Right common carotid artery plus branches (tissue), 1 donor: ENCODE data around the genes MYLK2 and NOL4L.

GRCh38 chr20:31710318-31711319, 12.0 kb downstream of the BCL2L1 start:
- PRO-cap = unidirectional peak, plus-strand start at chr20:31711031

DNA sequence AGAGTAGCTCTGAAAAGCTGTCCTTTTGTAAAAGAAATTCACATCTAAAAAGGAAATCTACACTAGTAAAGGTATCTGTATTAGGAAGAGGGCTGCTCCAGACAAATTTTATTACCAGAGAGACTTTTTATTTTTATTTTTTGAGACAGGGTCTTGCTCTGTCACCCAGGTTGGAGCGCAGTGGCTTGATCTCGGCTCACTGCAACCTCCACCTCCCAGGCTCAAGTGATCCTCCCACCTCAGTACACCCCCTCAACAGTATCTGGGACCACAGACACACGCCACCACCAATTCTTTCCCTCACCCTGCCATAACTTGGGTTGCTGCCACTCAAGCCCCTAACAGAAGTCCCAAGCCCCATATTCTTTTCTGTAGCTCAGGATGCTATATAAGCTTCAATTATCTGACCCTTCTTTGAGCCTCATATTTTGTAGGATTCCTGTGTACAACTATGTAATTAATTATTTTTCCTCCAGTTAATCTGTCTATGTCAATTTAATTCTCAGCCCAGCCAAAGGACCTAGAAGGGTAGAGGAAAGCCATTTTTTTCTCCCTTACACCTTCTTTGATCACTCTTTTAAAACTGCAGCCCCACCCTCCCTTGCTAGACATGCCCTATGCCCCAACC, 6.8 kb downstream of the BCL2L1 start:
- PRO-cap = no peak

GRCh38 chr20:31720838-31721253, 1.8 kb downstream of the BCL2L1 start:
- PRO-cap = no peak

GRCh38 chr20:31818921-31819593, at the start of gene MYLK2:
TSS of gene MYLK2 (plus strand) at chr20:31819356.
- PRO-cap = unidirectional peak, plus-strand start at chr20:31819358

DNA sequence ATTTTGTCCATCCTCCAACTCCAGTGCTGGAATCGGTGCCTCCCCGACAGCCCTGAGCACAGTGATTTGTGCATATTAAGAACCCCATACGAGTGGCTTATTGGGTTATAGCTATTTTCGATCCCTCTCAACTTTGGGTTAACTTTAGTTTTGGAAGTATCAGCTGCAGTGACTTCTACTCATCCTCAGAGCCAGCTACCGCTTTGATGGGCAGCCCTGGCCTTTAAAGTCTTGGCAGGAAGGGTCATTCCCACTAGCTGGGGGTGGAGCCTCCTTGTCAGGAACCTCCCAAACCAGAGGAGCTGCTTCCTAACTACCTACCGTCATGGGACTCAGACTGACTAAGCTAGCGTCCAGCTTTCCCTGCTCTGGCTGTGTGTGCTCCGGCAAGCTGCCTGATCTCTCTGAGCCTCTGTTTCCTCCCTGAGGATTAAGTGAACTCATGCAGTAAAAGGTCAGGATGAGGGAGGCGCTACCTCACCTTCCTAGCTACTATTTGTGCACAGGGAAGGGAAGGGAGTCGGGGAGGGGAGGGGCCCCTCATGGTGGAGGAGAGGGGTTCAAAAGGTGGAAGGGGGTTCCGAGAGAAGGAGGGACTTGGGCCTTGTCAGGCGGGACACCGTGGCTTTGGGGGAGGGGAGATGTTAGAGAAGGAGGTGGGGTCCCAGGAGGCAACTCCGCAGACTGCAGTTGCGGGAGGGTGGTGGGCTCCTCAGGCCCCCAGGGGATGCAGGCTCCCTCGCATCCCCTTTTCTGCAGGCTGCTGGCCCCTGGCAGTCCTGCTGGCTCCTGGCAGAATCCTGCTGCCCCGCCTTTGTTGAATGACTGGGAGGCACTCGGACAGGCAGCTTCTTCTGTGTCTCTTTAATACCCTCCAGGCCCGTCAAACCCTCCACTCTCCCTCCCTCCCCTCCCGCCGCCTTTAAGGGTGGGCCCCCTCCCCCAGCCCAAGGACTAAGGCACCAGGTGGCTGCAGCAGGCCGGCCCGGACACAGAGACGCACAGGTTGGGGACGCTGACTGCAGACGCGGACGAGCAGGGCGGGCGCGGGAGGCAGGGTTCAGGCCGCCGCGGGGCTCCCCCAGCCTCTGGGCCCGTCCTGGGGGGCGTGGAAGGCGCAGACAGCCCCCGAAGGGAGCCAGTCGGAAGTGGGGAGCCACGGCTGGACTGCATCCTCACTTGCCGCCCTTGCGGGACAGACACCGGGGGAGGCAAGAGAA, 9.7 kb downstream of the DUSP15 start:
- PRO-cap = no peak

DNA sequence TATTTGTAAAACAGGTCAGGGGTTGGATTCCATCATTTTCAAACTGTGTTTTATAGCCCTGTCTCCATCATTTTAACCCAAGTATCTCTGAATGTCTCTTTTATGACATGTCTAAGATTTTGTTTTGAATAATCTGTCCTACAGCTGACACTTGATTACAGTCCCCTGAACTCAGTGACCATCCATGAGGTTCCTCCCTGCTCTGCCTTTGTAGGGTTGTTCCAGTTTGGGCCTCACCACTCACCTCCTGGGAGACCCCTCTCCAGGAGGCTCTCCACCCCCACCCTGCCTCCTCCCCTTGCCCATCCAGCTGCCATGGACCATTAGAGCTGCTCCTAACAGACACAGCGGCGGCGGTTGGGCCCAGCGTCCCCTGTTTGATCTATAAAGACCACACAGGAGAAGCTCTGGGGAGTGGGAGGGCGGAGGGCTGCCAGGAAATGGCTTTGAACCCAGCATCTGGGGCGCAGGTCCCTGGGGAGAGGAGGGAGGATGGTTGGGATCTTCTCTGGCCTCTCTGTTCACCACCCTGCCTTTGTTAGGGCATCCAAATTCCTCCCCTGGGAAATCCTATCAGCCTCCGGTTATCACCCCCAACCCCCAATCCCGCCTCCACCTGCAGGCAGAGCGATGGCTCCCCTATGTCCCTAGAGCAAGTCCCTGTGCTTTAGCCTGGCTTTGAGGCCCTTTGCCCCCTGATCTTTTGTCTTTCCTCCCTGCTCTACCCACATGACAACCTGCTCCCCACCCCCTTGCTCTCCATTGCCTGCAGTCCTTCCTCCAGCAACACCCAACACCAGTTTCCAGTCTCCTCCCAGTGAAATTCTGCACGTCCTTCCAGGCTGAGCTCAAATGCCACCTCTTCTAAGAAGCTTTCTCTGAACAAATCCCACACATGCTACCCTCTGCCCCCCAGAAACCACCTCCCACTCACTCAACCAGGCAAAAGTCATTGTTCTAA, 7.0 kb downstream of the XKR7 start:
- PRO-cap = no peak

GRCh38 chr20:31994812-31995413, 15.3 kb upstream of the CCM2L start:
- PRO-cap = no peak

DNA sequence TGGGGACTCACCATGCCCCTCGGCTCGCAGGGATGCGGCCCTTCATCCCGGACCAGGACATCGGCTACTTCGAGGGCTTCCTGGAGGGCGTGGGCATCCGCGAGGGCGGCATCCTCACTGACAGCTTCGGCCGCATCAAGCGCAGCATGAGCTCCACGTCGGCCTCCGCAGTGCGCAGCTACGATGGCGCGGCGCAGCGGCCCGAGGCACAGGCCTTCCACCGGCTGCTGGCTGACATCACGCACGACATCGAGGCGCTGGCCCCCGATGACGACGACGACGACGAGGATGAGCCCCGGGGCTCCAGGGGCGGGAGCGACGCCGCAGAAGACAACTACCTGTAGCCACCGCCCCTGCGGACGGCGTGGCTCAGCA, 20.7 kb downstream of the CCM2L start:
- PRO-cap = no peak

DNA sequence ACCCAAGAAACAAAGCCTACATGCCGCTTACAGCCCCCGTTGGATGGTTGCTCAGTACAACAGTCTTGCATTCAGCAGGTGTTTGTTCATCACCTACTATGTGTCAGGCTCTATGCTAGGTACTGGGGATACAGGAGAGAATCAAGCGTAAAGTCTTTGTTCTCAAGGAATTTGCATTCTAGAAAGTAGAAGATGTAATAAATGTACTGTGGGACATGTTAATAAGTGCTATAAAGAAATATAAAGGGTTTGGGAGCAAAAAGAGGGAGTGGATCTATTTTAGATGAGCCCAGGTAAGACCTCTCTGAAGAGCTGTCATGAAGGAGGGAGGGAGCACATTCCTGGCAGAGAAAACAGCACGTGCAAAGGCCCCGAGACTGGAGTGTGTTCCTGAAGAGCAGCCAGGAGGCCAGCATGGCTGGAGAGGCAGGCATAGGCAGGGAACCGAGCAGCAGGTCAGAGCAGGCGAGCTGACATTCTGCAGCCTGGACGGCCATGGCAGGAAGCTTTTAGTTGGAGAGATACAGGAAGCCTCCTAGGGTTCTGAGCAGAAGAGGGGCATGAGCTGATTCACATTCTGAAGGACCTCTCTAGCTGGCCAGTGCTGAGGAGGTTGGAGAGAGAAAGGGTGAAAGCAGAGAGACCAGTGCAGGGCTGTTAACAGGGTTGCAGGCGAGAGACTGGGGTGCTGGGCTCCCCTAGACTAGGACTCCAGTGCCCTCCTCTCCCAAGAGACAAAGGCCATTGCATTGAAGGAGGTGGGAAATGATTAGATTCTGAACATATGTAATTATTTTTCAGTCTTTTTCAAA, 29.6 kb downstream of the POFUT1 start:
- PRO-cap = no peak

- PRO-cap = no peak
These were observed 8.3 kb downstream of the KIF3B start for GRCh38 chr20:32285525-32286346.

DNA sequence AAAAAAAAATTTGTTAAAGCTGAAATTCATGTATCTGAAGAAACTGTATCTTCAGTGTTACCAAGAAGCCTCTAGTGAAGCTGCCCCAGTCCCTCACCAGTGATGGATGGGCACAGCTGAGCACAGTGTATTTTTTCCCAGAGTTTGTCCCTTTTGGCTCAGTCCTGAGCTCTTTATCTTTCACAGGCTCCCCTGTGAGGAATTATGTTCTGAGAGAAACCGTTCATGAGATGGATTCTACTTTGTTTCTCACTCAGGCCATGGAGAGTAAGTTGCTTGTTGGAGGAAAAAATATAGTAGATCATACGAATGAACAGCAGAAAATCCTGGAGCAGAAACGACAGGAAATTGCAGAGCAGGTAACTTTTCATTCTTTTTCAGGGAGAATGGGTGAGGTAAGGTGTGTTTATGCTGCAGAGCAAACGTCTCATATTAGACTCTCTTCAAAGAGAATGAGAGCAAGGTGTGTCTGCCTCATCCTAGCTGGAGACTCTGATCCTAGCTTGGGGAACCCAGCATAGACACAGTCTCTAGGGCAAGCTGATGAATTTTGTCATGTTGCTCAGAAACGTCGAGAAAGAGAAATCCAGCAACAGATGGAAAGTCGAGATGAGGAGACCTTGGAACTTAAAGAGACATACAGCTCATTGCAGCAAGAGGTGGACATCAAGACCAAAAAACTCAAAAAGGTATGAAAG, 38.7 kb downstream of the KIF3B start:
- PRO-cap = no peak

DNA sequence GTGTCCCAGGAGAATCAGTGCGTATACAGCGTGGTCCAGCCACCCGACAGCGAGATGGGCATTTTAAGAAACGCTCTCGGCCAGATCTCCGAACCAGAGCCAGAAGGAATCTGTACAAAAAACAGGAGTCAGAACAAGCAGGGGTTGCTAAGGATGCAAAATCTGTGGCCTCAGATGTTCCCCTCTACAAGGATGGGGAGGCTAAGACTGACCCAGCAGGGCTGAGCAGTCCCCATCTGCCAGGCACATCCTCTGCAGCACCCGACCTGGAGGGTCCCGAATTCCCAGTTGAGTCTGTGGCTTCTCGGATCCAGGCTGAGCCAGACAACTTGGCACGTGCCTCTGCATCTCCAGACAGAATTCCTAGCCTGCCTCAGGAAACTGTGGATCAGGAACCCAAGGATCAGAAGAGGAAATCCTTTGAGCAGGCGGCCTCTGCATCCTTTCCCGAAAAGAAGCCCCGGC, 75.3 kb downstream of the ASXL1 start:
- PRO-cap = no peak

- PRO-cap = no peak
These were observed 109.5 kb downstream of the ASXL1 start for GRCh38 chr20:32467483-32468117.

- PRO-cap = unidirectional peak, plus-strand start at chr20:32481451; unidirectional peak, plus-strand start at chr20:32481477; unidirectional peak, plus-strand start at chr20:32481590
These were observed 103.8 kb downstream of the NOL4L start for GRCh38 chr20:32481202-32481840.

DNA sequence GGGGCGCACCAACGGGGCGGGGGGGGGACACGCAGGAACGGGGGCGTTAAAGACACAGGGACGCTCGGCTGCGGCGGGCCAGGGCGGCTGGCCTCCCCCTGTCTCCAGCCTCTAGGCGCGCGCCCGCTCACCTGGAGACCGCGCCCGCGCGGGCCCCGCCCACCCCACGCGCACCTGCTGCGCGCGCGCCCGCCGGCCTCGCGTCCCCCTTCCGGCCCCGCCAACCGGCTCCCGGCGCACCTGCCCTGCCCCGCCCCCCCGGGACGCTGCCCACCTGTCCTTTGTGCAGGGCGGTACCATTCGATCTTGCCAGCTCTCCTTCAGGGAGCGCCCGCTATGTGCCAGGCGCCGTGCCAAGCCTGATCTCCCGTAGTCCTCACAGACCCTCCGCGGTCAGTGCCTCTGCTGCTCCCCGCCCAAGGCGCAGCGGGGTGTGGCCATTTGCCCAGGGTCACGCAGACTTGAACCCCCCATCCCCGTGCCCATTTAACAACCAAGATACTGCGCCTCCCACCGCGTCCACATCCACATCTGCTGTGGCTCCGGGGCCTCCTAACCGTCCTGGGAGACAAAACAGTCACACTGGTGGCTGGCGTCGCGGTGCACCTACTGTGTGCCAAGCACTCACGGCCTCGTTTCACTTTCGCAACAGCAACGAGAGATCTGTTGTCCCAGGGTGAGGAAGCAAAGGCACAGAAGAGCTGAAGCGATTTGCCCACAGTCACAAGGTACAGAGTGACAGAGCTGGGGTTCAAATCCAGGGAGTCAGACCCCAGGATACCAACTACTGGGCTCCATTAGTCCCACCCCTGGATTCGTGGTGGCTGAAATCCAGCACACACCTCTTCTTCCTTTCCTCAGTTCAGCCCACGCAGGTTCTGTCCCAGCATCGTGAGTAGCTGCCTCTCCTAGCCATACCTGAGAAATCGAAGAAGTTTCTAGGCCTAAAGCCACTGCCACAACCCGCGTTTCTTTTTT, 48.0 kb downstream of the NOL4L start:
- PRO-cap = no peak

GRCh38 chr20:32582694-32583649, 2.2 kb downstream of the NOL4L start:
- PRO-cap = bidirectional peak, plus-strand start at chr20:32583535, minus-strand start at chr20:32583379

DNA sequence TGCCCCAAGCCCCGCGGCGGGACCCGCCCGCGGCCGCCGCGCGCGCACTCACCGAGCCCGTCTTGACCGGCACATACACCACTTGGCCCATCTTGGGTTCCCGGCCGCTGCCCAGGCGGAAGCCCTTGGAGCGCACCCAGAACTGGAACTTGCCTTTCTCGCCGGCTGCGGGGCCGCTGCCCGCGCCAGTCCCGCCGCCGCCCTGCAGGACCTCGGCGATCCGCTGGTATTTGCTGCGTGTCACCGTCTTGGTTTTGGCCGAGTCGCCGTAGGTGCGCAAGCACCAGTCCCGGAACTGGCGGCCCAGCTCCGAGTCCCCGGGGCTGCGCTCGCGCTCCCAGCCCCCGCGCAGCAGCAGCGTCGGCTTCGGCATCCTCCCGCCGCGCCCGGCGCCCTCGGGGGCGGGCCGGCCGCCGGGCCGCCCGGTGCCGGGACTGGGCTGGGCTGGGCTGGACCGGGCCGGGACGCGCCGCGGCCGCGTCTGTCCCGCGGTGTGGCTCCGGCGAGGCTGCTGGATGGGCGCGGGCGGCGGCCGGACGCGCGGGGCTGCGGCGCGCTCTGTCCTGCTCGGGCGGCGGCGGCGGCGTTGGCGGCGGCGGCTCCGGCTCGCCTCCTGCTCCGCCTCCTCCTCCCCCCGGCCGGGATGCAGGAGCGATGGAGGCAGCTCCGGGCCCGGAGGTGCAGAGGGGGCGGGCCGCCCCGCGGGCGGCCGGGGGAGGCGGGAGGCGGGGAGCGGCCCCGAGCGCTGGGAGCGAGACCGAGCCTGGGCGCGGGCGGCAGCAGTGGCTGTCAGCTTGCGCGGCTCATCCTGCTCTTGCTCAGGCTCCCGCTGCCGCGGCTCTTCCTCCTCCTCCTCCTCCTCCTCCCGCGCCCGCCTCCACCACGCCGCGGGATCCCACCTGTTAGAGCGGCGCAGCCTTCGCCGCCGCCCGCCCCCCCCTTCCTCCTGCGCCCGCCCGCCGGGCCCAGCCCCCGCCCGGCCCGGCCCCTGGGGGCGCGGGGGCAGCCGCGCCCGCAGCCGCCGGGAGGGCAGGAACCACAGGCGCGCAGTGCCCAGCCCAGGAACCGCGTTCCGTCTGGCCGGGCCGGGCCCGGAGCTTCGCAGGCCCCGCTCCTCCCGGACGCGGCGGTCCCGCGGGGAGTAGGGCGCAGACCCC, at the start of gene NOL4L:
NOL4L (minus strand) TSS at position 816 of the 1,157 bp plus-strand sequence.
- PRO-cap = bidirectional peak, plus-strand start at position 749 of the sequence, minus-strand start at position 560 of the sequence

DNA sequence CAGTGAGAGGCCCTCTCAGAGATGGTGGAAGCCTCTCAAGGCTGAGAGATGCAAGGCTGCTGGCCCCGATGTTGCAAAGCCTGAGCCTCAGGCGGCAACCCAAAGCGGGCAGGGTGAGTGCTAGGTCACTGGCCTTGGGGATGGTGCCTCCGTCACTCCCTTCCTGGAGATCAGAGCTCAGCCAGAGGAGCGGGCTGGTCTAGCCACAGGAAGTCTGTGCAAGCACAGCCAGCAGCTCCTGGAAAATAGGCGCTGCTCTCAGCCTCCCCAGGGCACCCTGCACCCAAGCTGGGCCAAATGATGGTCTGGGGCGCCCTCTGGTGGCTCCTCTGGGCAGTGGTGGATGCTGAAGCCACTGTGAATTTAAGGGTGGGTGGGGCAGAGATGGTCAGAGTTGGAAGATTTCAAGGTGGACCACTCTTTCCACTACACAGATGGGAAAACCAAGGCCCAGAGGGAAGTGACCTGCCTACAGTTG, 20.9 kb downstream of the C20orf203 start:
- PRO-cap = no peak

- PRO-cap = no peak
These were observed 459 bp downstream of the C20orf203 start for GRCh38 chr20:32673053-32673911.

- PRO-cap = no peak
These were observed 7.7 kb upstream of the C20orf203 start for GRCh38 chr20:32681208-32682004.